ENCODE data around the gene COG3.

DNA sequence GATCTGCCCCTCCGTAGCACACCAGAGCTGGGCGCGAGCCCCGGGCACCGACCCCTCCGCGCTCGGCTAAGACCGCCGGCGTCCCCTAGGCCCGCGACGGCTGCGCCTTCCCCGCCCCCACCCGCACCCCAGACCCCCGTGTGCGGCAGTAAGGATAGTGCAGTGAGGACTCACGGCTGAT is 225 bp downstream of the TPT1 start:
- RRBS = under 1% methylated on average over 10 of the region's 20 CpGs

- RRBS = no CpG with 5 or more reads among the region's 15 CpGs
Measured at GRCh38 chr13:45378706-45379356, 37.8 kb upstream of the TPT1 start.

DNA sequence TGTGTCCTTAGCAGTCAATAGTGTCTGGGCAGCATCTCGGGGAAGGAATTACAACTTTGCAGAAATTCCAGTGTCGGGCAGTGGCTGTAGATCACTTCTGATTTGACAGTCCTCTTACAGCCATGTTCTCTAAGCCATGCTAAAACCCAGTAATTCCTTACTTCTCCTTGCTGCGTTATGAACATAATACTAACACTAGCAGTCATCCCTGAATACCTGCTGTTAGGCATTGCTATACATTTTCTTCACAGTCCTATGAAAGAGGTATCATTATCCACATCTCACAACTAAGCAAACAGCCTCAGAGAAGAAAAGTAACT is 3.3 kb downstream of the SLC25A30 start:
- RRBS = no CpG with 5 or more reads among the region's 3 CpGs

- RRBS = 2% methylated on average over 31 of the region's 78 CpGs
Measured at GRCh38 chr13:45464444-45465830, at the start of gene COG3. Gene COG3, plus strand, starts transcription at chr13:45464939.

DNA sequence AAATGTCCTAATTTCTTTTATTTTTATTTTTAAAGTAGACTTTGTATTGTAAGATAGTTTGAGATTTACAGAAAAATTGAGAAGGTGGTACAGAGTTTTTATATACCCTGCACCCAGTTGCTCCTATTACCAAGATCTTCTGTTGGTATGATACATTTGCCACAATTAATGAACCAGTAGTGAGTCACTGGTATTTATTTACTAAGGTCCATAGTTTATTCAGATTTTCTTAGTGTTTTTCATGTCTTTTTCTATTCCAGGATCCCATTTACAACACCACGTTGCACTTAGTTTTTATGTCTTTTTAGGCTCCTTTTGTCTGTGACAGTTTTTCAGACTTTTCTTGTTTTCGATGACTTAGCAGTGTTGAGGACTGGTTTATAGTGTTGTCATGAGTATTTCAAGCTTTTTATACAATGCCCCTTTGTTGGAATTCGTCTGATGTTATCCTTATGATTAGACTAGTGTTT is 35.8 kb downstream of the COG3 start:
- RRBS = no CpG with 5 or more reads among the region's 3 CpGs

- RRBS = no CpG with 5 or more reads among the region's 1 CpG
Measured at GRCh38 chr13:45703298-45703742, 1.2 kb downstream of the CBY2 start.

- RRBS = no CpG with 5 or more reads among the region's 6 CpGs
Measured at GRCh38 chr13:45847996-45848501, 3.5 kb downstream of the SIAH3 start.

DNA sequence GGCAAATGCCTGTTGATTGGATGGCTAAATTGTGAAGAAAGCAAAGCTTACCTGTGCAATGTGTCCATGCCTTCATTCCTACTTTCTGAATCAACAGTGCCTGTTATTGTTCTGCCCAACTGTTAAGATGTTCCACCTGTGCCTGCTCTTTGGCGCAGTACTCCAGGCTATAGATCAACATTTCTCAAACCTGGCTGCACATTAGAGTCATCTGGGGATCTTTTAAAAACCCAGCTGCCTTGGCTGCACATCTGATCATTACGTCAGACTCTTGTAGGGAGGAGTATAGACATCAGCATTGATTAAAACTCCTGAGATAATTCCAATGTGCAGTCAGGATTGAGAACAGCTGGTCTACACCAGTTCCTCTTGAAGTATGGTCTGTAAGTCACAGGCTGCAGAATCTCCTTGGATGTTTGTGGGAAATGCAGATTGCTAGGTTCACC is 16.2 kb upstream of the CPB2 start:
- RRBS = no CpG with 5 or more reads among the region's 2 CpGs

- RRBS = no CpG with 5 or more reads among the region's 8 CpGs
Measured at GRCh38 chr13:46122237-46122663, 17.4 kb upstream of the CPB2 start.

GRCh38 chr13:46123517-46124091 is 18.8 kb upstream of the CPB2 start:
- RRBS = no CpG with 5 or more reads among the region's 5 CpGs

DNA sequence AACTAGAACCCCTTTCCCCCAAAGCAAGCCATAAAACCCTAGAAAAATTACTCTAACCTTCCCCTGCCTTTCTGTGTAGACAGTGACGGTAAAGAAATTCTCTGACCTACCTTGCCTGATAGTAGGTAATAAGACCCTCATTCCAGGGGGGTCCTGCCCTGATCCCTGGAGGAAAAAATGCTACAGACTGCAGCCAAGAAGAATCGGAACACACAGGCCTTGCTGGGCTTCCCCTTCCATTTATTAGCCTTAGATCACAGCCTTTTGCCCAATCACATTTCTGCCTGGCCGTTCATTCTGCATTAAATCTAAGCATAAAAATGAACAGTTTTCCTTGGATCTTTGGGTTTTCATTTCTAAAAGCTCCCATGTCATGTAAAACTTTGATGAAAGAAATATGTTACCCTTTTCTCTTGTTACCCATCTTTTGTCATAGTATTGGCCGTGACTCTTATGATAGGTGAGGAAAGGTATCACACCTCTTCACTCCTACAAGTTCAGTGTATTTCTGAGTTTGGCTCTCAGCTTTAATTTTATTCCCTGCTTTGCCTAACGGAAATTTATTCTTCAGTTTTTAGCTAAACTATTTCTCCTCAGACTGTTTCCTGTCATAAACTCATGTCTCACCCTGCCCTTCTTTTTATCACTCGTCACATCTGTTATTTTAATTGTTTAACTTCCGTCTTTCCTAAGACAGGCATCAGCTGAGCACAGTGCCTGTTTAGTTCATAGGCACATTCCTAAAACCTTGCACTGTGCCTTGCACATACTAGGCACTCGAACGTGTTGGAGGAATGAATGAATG is 20.4 kb upstream of the CPB2 start:
- RRBS = no CpG with 5 or more reads among the region's 9 CpGs

DNA sequence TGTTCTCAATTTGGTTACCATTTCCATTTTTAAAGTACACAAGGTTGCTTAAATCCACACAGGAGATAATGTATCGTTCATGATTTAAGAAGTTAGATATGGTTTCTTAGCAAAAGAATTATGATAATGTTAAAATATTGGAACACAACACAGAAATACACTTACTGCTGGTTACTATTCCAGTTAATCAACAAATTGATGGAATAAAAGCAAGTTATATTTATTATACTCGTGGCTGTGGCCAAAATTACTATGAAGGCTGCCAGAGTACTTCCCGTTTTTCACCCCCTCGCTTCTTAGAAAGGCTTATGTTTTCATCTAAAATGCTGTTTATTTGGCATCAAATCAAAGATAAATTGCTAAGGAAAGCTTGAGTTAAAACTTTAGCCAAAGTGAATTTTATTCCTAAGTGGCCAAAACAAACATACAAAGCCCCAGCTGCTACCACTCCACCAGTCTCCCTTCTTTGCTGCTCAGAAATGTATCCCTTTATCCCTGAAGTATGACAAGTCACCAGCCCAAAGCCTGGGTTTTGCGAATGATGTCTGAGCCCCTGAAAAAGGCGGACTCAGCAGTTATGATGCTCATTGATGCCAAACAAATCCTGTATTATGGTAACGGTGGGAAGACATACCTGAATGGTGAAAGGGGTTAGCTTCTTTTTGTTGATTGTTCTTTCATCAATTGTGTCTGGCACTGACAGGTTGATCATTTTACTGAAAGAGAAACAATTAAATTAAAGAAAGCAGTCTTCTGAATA is 27.6 kb downstream of the LCP1 start:
- RRBS = no CpG with 5 or more reads among the region's 7 CpGs

DNA sequence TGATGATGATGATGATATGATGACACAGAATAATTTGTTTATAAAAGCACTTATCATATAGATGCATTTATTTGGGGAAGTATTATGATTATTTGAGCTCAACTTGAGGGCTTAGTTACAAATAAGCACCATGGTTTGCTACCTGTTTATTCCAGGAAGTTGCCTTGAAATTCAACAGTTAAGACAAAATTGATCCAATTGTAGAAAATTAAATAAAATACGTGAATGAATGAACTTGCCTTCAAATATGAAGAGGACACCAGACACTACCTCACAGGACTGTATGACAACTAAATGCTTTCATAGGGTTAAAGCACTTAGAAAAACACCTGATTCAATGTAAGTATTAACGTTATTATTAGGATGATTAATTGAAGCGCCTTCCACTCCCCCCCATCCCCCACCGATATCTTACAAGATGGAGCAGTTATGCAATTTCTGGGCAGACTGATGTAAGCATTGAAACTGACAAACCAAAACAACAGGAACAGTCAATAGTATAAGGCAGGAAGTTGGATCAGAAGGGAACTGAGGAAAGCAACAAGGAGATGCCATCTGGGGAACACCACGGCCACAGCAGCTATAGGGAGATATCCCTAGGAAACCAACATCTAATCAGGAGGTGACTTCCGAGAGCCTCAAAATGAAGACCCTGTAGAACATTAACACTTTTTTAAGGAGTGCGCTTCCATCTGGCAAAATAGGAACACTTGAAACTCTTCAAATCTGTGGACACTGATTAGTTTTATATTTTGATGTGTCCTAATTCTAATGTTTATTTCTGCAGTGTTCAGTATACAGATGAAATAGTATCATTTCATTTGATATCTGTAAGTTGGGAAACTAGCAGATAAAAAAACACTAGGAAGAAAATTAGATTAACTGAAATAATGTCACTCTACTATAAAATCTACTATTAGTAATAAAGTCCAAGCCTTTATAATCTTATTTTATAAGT is 3.8 kb downstream of the LCP1 start:
- RRBS = no CpG with 5 or more reads among the region's 7 CpGs

DNA sequence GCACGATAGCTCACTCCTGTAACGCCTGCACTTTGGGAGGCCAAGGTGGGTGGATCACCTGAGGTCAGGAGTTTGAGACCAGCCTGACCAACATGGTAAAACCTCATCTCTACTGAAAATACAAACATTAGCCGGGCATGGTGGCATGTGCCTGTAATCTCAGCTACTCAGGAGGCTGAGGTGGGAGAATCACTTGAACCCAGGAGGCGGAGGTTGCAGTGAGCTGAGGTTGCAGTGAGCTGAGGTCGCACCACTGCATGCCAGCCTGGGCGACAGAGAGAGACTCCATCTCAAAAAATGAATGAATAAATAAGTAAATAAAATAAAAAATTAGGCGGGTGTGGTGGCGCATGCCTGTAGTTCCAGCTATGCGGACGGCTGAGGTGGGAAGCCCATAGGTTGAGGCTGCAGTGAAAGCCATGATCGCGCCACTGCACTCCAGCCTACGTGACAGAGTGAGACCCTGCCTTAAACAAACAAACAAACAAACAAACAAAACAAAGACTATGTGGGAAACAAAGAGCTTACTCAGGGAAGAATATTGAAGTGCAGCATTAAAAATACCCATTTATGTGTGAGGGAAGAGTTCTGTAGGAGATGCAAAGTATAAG is 4.7 kb downstream of the LRCH1 start:
- RRBS = no CpG with 5 or more reads among the region's 13 CpGs

- RRBS = no CpG with 5 or more reads among the region's 1 CpG
Measured at GRCh38 chr13:46595510-46595910, 42.5 kb downstream of the LRCH1 start.

- RRBS = no CpG with 5 or more reads among the region's 6 CpGs
Measured at GRCh38 chr13:46598332-46598912, 45.5 kb downstream of the LRCH1 start.

DNA sequence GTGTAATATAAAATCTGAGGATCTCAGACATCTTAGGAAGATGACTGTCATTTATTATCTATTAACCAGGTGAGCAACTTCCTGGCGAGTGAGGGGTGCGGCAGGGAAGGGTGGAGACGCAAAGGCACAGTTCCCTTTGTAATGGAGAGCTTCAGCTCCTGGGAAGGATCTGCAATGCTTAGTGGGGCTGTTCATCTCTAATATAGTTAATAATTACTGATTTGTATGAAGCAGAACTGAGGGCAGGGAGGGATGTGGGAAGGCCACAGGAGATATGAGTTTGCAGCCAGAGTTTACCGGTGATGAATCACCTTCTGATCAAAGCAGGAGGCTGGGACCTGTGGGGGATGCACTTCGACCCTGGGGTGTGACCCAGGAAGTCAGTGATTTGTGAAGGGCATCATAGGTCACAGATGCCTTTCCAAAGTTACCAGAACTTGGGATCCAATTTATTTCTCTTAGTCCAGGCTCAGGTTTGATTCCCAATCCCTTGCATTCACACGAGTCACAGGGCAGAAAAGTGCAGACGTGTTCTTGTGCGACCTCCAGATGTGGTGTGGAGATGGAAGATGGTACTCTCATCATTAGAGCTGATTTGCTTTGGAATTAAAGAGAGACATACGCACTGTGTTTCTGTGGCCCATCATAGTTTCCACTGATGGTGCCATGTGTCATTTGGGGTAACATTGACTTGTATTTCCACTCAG is 54.9 kb downstream of the LRCH1 start:
- RRBS = no CpG with 5 or more reads among the region's 9 CpGs

GRCh38 chr13:46617225-46617868 is 64.4 kb downstream of the LRCH1 start:
- RRBS = no CpG with 5 or more reads among the region's 8 CpGs

DNA sequence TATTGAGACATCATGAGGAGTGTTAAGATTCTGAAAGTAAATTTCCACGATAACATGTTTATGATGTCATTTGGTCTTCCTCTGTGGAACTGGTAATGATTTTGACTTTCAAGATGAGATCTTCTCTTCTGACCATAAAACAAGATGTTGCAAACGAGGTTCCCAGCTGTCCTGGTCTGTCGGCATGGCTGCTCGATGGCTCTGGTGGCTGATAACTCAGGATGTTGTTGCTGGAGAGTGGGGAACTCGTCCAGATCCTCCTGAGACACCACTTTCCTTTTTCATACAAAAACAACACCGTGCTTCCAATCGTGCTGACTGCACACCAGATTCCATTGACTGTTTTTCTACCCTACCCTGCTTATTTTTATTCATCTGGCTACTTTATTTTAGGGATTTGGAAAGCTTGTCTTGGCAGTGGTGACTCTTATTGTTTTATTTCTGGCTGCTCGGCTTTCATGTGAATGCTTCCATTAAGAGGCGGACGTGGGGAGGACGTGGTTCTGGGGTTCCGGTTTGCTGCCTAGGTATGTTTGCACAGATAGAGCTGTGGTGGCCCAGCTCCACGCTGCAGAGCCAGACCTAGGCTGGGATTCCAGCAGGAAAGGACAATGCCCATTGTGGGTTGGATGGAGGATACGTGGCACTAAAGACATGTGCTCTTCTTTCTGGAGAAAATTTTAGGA is 88.6 kb downstream of the LRCH1 start:
- RRBS = no CpG with 5 or more reads among the region's 14 CpGs

DNA sequence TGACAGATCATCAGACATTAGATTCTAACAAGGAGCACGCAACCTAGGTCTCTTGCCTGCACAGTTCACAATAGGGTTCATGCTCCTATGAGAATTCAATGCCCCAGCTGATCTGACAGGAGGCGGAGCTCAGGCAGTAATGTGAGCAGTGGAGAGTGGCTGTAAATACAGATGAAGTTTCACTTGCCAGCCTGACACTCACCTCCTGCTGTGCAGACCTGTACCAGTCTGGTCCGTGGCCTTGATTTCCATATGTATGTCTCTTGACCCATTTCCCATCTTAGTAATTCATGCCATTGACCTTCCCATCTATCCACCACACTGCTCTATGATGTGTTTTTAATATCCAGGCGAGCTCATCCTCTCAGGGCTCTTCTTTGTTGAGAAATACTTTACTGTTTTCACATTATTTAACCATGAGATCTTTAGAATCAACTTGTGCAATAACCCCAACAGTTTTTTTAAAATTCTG is 95.2 kb downstream of the LRCH1 start:
- RRBS = no CpG with 5 or more reads among the region's 4 CpGs